ENCODE results near the gene CCNA1.

DNA sequence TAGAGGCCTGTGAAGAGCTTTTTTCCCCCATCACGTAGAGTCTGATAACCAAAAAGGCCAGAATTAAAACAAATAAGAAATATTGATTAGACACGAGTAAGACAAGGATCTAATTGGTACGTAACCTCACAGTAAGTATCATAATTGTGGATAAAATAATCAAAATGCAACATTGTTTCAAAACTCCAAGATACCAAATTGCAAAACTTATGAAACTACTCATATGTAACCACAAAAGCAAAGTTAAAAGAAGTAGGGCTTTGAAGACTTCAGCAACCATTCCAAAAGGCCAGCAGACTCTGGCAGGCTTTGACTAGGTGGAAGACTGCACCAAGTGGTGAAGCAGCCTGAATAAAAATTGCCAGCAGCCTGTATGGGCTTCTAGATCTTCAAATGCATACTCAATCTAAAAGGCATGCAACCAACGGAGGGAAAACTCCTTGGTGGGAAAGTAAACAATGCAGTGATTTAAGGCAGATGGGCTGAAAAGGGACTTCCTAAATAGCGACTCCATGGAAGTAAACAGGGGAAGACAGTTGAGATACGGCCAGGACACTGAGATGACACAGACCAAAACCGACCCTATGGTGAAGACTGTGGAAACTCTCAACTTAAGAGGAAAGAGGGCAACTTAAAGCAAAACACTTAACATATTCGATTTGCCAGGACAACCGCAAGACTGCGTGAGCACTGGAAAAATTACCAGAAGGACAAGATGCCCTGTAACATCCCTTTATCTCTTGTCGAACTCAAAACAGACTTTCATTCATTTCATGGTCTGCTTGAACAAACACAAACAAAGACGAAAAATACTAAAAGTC is 56.6 kb downstream of the STARD13 start:
- RAMPAGE, long total RNA: no peak
- RRBS: no CpG with 5 or more reads among the region's 12 CpGs
PRO-cap:
- standard: no peak
- CoPRO, capped RNA only, 2 experiments: no peak in any of the 2 experiments
- CoPRO, capped and uncapped RNA, 2 experiments: no peak in any of the 2 experiments
- CoPRO, uncapped RNA only, 2 experiments: no peak in any of the 2 experiments
CAGE:
- cytosol, long polyA plus RNA: no peak
- long polyA plus RNA: no peak
- nucleolus, long total RNA: no peak
- nucleus, long polyA plus RNA: no peak

- RAMPAGE, long total RNA: no peak
- RRBS: no CpG with 5 or more reads among the region's 3 CpGs
PRO-cap:
- standard: no peak
- CoPRO, capped RNA only, 2 experiments: no peak in any of the 2 experiments
- CoPRO, capped and uncapped RNA, 2 experiments: no peak in any of the 2 experiments
- CoPRO, uncapped RNA only, 2 experiments: no peak in any of the 2 experiments
CAGE:
- cytosol, long polyA plus RNA: no peak
- long polyA plus RNA: no peak
- nucleolus, long total RNA: no peak
- nucleus, long polyA plus RNA: no peak
Measured at GRCh38 chr13:33236988-33237820, 48.4 kb downstream of the STARD13 start.

DNA sequence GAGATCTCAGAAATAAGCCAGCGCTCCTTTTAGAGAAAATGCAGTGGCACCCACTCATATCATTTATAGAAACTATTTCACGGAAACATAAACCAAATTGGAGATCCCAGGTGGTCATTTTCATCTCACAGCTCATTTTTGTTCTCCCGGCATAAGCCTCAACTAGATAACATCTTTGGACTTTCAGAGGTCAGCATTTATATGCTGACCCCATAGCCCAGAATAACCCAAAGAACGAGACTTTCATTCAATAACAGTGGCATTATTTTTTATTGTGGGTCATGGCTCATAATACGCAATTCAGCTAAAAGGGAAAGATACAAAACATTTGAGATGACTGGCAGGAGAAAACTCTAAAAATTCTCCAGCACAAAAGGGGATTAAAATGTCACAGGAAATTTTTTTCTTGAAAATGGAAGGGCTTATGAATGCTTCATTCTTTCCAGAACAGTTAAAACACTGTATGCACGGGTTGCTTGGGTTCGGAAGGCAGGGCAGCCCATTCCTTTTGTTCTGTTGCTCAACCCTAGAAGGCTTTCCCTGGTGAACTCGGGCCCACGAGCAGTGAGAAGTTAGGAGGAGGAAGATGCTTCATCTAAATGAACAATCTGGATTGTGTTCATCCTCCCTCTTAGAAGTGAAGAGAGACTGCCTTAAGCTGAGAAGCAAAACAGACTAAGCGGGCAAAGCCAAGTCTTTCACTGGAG is 24.0 kb downstream of the STARD13 start:
- RAMPAGE, long total RNA: no peak
- RRBS: no CpG with 5 or more reads among the region's 10 CpGs
PRO-cap:
- standard: no peak
- CoPRO, capped RNA only, 2 experiments: no peak in any of the 2 experiments
- CoPRO, capped and uncapped RNA, 2 experiments: no peak in any of the 2 experiments
- CoPRO, uncapped RNA only, 2 experiments: no peak in any of the 2 experiments
CAGE:
- cytosol, long polyA plus RNA: no peak
- long polyA plus RNA: no peak
- nucleolus, long total RNA: no peak
- nucleus, long polyA plus RNA: no peak

GRCh38 chr13:33286239-33286439 is 584 bp upstream of the STARD13 start:
- RAMPAGE, long total RNA: no peak
- RRBS: no CpG with 5 or more reads among the region's 4 CpGs
PRO-cap:
- standard: no peak
- CoPRO, capped RNA only, 2 experiments: no peak in any of the 2 experiments
- CoPRO, capped and uncapped RNA, 2 experiments: no peak in any of the 2 experiments
- CoPRO, uncapped RNA only, 2 experiments: no peak in any of the 2 experiments
CAGE:
- cytosol, long polyA plus RNA: no peak
- long polyA plus RNA: no peak
- nucleolus, long total RNA: no peak
- nucleus, long polyA plus RNA: no peak

DNA sequence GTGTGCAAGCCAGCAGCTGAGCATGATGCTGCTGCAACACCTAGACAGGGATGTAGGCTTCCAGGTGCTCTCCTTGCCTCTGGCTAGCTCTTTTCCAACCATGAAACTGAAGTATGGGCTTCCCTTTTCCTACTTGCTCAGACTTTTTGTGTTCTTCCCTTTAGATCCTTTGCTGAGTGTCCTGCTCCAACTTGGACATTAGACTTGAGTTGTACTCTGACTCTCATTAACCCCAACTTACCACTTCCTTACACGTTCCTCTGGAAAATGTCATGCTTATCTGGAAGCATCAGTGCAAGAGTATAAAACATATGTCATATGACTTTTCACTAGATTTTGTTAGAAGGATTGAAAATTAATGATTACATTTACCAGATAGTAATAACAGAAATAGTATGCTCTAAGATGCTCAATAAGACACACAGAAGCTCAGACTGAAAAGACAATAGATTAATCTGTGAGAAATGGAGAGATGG is 161.8 kb upstream of the STARD13 start:
- RAMPAGE, long total RNA: no peak
- RRBS: no CpG with 5 or more reads among the region's 1 CpG
PRO-cap:
- standard: no peak
- CoPRO, capped RNA only, 2 experiments: no peak in any of the 2 experiments
- CoPRO, capped and uncapped RNA, 2 experiments: no peak in any of the 2 experiments
- CoPRO, uncapped RNA only, 2 experiments: no peak in any of the 2 experiments
CAGE:
- cytosol, long polyA plus RNA: no peak
- long polyA plus RNA: no peak
- nucleolus, long total RNA: no peak
- nucleus, long polyA plus RNA: no peak

DNA sequence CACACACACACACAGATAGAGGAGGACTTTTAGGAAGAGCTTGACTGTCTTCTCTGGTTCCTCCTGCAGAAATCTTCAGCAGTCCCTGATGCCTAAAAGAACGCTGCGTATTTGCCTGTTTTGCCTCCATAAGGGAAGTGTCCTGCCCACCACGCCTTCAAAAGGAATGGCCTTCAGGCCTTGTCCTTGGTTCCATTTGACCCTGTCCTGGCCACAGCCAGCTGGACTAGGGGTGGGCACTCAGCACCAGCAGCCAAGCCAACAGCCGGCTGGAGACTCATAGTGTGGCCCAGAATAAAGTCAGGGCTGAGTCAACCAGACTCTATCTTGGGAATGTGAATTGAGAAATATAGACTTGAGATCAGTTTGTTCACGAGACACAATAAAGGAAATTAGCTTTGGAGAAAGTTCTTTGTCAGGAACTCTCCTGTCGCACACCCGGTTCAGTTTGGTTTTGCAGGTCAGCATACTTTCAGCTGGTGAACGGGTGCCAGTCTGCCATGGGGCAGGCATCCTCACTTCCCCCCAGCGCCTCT is 174.7 kb upstream of the RFC3 start:
- RAMPAGE, long total RNA: no peak
- RRBS: no CpG with 5 or more reads among the region's 9 CpGs
PRO-cap:
- standard: no peak
- CoPRO, capped RNA only, 2 experiments: no peak in any of the 2 experiments
- CoPRO, capped and uncapped RNA, 2 experiments: no peak in any of the 2 experiments
- CoPRO, uncapped RNA only, 2 experiments: no peak in any of the 2 experiments
CAGE:
- cytosol, long polyA plus RNA: no peak
- long polyA plus RNA: no peak
- nucleolus, long total RNA: no peak
- nucleus, long polyA plus RNA: no peak

DNA sequence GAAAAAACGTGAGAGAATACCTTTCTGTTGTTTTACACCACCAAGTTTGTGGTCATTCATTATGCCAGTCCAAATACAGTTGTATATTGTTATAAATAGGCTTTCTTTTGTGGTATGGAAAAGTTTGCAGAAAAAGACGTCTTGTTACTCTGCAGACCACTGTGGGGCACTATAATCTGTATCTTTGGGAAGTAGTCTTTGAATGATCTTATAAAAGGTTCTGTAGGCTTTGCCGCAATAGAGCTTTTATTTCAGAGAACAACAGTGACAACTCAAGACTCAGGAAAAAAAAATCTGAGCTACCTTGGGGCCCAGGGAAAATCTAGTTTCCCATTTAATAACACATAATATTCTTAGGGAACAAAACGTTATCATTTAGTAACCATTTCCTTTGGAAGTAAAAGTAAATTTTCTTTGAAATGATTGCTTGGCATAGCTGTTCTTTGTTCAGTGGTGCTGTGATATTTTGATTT is 17.7 kb upstream of the RFC3 start:
- RAMPAGE, long total RNA: no peak
- RRBS: no CpG with 5 or more reads among the region's 4 CpGs
PRO-cap:
- standard: no peak
- CoPRO, capped RNA only, 2 experiments: no peak in any of the 2 experiments
- CoPRO, capped and uncapped RNA, 2 experiments: no peak in any of the 2 experiments
- CoPRO, uncapped RNA only, 2 experiments: no peak in any of the 2 experiments
CAGE:
- cytosol, long polyA plus RNA: no peak
- long polyA plus RNA: no peak
- nucleolus, long total RNA: no peak
- nucleus, long polyA plus RNA: no peak

- RAMPAGE, long total RNA: no peak
- RRBS: no CpG with 5 or more reads among the region's 6 CpGs
PRO-cap:
- standard: no peak
- CoPRO, capped RNA only, 2 experiments: no peak in any of the 2 experiments
- CoPRO, capped and uncapped RNA, 2 experiments: no peak in any of the 2 experiments
- CoPRO, uncapped RNA only, 2 experiments: no peak in any of the 2 experiments
CAGE:
- cytosol, long polyA plus RNA: no peak
- long polyA plus RNA: no peak
- nucleolus, long total RNA: no peak
- nucleus, long polyA plus RNA: no peak
Measured at GRCh38 chr13:33832710-33833446, 14.9 kb downstream of the RFC3 start.

DNA sequence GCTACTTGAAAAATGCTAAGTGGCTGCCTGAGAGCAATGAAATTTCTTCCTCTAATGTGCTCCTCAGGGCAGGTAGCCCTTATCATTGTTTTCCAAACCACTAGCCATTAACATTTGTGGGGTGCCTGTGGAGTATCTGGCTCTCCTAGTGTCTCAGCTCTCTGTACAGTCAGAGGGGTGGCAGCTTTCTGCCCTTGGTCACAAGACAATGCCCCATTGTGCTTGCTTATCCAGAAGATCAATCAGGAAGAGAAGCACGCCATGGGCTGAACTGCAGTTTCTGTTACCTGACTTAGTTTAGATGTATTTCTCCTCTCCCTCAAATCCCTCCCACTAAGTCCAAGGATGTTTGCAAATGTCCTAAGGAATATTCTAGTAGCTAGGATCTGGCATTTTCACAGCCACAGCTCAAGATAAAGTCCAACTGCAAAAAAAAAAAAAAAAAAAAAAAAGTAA is 119.8 kb downstream of the RFC3 start:
- RAMPAGE, long total RNA: no peak
- RRBS: no CpG with 5 or more reads among the region's 1 CpG
PRO-cap:
- standard: no peak
- CoPRO, capped RNA only, 2 experiments: no peak in any of the 2 experiments
- CoPRO, capped and uncapped RNA, 2 experiments: no peak in any of the 2 experiments
- CoPRO, uncapped RNA only, 2 experiments: no peak in any of the 2 experiments
CAGE:
- cytosol, long polyA plus RNA: no peak
- long polyA plus RNA: no peak
- nucleolus, long total RNA: no peak
- nucleus, long polyA plus RNA: no peak

DNA sequence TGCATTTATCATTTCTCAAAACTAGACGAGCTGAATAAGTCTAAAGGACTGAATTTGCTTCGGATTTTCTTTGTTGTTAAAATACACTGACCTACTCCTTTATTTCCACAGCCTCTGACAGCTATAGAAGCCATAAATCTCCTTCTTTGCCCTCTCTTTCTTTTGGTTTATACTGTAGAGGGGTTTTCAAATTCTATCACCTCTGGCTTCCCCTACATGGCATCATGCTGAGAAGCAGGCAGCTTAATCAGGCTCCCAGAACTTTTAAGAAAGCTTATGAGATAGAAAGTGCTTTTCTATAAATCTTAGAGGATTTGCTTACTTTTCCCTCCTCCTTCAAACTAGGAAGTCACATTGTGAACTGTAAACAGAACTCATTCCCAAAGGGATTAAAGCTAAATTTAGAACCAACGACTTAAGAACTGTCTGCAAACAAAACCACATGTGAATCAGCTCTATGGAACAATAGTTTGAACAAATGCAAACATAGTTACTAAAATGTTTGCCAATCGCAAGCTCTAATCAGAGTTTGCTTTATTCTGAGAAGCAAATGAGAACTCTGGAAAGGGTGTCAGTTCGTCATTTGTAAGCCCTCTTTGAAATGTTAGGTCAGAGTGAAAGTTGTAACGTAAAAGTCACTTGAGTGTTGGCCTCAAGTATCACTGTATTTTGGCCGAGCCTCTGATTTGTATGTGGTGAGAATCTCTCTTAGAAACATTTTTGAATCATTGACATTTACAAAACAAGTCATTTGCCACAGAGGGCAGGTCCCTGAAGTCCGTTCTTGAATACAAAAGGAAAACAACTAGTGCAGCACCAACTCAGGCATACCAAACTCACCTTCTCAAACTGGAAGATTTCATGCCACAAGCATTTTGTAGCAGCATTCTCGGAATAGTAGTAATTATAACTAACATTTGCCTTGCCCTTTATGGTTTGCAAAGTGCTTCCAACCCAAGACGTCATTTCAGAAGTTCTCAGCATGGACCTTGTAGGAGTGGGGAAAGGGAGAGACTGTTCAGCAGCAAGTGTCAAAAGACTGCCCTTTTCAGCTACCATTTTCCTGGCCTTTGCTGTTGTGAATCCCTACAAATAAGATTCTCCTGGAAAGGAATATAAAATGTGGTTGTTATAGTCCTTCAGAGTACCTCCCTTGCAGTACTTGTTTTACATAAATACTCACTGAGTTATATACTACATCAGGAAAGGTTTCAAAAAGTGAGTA is 344.3 kb downstream of the RFC3 start:
- RAMPAGE, long total RNA: no peak
- RRBS: no CpG with 5 or more reads among the region's 10 CpGs
PRO-cap:
- standard: no peak
- CoPRO, capped RNA only, 2 experiments: no peak in any of the 2 experiments
- CoPRO, capped and uncapped RNA, 2 experiments: no peak in any of the 2 experiments
- CoPRO, uncapped RNA only, 2 experiments: no peak in any of the 2 experiments
CAGE:
- cytosol, long polyA plus RNA: no peak
- long polyA plus RNA: no peak
- nucleolus, long total RNA: no peak
- nucleus, long polyA plus RNA: no peak

- RAMPAGE, long total RNA: no peak
- RRBS: no CpG with 5 or more reads among the region's 35 CpGs
PRO-cap:
- standard: no peak
- CoPRO, capped RNA only, 2 experiments: no peak in any of the 2 experiments
- CoPRO, capped and uncapped RNA, 2 experiments: no peak in any of the 2 experiments
- CoPRO, uncapped RNA only, 2 experiments: no peak in any of the 2 experiments
CAGE:
- cytosol, long polyA plus RNA: no peak
- long polyA plus RNA: no peak
- nucleolus, long total RNA: no peak
- nucleus, long polyA plus RNA: no peak
Measured at GRCh38 chr13:35471647-35472755, 4.5 kb downstream of the MAB21L1 start.

DNA sequence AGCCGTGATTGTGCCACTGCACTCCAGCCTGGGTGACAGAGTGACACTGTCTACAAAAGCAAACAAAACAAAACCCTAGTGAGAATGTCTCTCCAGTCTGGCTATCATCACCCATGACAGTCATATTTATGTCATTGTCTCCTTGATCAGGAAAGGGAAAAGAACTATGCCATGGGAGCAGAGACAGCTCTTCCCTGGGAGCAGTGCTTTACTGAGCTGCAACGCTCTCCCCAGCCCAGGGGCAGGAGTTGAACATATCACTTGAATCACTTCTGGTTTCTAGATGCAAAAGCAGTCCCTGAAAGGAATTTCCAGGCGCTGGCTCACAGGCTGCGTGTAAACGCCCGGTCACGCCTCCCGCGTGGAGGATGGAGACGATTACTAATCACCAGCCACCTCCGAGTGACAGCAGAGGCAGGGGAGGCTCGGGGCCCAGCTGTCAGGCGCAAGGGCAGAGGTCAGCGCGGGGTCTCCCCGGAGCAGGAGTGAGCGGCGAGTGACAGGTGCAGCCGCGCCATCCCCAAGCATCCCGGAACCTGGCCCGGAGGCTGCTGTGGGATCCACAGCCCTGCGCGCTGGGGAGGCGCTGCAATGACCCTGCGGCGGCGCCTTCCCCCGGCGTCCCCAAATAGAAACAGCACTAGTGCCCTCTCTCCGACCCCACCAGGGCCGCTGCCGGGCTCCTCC is 23.5 kb upstream of the DCLK1 start:
- RAMPAGE, long total RNA: no peak
- RRBS: 5% methylated on average over 18 of the region's 33 CpGs
PRO-cap:
- standard: no peak
- CoPRO, capped RNA only, 2 experiments: no peak in any of the 2 experiments
- CoPRO, capped and uncapped RNA, 2 experiments: no peak in any of the 2 experiments
- CoPRO, uncapped RNA only, 2 experiments: no peak in any of the 2 experiments
CAGE:
- cytosol, long polyA plus RNA: no peak
- long polyA plus RNA: no peak
- nucleolus, long total RNA: no peak
- nucleus, long polyA plus RNA: no peak

DNA sequence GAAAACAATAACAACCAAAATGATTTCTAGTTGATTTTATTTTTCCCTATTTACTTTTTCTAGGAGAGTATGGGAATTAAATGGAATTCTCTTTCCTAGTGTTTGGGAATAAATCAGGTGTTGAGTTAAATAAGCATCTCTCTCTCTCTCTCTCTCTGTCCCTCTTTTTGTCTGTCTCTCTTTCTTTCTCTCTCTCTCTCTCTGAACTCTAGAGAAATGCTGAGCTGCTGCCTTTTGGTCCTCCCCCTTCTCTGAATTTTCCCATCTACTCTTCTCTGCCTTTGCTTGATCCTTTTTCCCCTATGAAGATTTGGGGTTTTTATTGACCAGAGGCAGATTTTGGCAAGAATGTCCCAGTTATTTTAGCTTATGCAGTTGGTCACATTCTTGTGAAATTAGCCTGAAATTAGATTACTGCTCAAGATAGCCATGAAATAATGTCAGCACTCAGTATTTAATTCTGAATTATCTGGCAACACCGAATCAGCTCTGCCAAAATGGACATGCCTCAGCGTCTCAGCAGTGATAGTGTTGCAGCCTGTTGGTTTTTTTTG is 17.1 kb upstream of the SPART start:
- RAMPAGE, long total RNA: no peak
- RRBS: no CpG with 5 or more reads among the region's 2 CpGs
PRO-cap:
- standard: no peak
- CoPRO, capped RNA only, 2 experiments: no peak in any of the 2 experiments
- CoPRO, capped and uncapped RNA, 2 experiments: no peak in any of the 2 experiments
- CoPRO, uncapped RNA only, 2 experiments: no peak in any of the 2 experiments
CAGE:
- cytosol, long polyA plus RNA: no peak
- long polyA plus RNA: no peak
- nucleolus, long total RNA: no peak
- nucleus, long polyA plus RNA: no peak

GRCh38 chr13:36417926-36418401 is 14.3 kb upstream of the CCNA1 start:
- RAMPAGE, long total RNA: no peak
- RRBS: no CpG with 5 or more reads among the region's 4 CpGs
PRO-cap:
- standard: no peak
- CoPRO, capped RNA only, 2 experiments: no peak in any of the 2 experiments
- CoPRO, capped and uncapped RNA, 2 experiments: no peak in any of the 2 experiments
- CoPRO, uncapped RNA only, 2 experiments: no peak in any of the 2 experiments
CAGE:
- cytosol, long polyA plus RNA: no peak
- long polyA plus RNA: no peak
- nucleolus, long total RNA: no peak
- nucleus, long polyA plus RNA: no peak

DNA sequence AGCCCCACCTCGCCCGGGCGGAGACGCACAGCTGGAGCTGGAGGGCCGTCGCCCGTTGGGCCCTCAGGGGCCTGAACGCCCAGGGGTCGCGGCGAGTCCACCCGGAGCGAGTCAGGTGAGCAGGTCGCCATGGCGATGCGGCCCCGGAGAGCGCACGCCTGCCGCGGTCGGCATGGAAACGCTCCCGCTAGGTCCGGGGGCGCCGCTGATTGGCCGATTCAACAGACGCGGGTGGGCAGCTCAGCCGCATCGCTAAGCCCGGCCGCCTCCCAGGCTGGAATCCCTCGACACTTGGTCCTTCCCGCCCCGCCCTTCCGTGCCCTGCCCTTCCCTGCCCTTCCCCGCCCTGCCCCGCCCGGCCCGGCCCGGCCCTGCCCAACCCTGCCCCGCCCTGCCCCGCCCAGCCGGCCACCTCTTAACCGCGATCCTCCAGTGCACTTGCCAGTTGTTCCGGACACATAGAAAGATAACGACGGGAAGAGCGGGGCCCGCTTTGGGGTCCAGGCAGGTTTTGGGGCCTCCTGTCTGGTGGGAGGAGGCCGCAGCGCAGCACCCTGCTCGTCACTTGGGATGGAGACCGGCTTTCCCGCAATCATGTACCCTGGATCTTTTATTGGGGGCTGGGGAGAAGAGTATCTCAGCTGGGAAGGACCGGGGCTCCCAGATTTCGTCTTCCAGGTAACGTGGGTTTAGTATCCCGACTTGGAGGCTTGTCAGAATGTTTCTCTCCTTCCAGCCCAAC is at the start of gene CCNA1:
Gene CCNA1 (plus strand): TSS at position 444 of the 742 bp plus-strand sequence.
- RAMPAGE, long total RNA: no peak
- RRBS: 16% methylated on average over 39 of the region's 62 CpGs
PRO-cap:
- standard: no peak
- CoPRO, capped RNA only, 2 experiments: no peak in any of the 2 experiments
- CoPRO, capped and uncapped RNA, 2 experiments: no peak in any of the 2 experiments
- CoPRO, uncapped RNA only, 2 experiments: no peak in any of the 2 experiments
CAGE:
- cytosol, long polyA plus RNA: no peak
- long polyA plus RNA: no peak
- nucleolus, long total RNA: no peak
- nucleus, long polyA plus RNA: no peak

GRCh38 chr13:37471971-37472355 is 126.6 kb downstream of the POSTN start:
- RAMPAGE, long total RNA: no peak
- RRBS: no CpG with 5 or more reads among the region's 6 CpGs
PRO-cap:
- standard: no peak
- CoPRO, capped RNA only, 2 experiments: no peak in any of the 2 experiments
- CoPRO, capped and uncapped RNA, 2 experiments: no peak in any of the 2 experiments
- CoPRO, uncapped RNA only, 2 experiments: no peak in any of the 2 experiments
CAGE:
- cytosol, long polyA plus RNA: no peak
- long polyA plus RNA: no peak
- nucleolus, long total RNA: no peak
- nucleus, long polyA plus RNA: no peak

- RAMPAGE, long total RNA: no peak
- RRBS: no CpG with 5 or more reads among the region's 6 CpGs
PRO-cap:
- standard: no peak
- CoPRO, capped RNA only, 2 experiments: no peak in any of the 2 experiments
- CoPRO, capped and uncapped RNA, 2 experiments: no peak in any of the 2 experiments
- CoPRO, uncapped RNA only, 2 experiments: no peak in any of the 2 experiments
CAGE:
- cytosol, long polyA plus RNA: no peak
- long polyA plus RNA: no peak
- nucleolus, long total RNA: no peak
- nucleus, long polyA plus RNA: no peak
Measured at GRCh38 chr13:37715665-37716145, 117.1 kb upstream of the POSTN start.

- RAMPAGE, long total RNA: no peak
- RRBS: no CpG with 5 or more reads among the region's 5 CpGs
PRO-cap:
- standard: no peak
- CoPRO, capped RNA only, 2 experiments: no peak in any of the 2 experiments
- CoPRO, capped and uncapped RNA, 2 experiments: no peak in any of the 2 experiments
- CoPRO, uncapped RNA only, 2 experiments: no peak in any of the 2 experiments
CAGE:
- cytosol, long polyA plus RNA: no peak
- long polyA plus RNA: no peak
- nucleolus, long total RNA: no peak
- nucleus, long polyA plus RNA: no peak
Measured at GRCh38 chr13:37934843-37935088, 65.2 kb upstream of the TRPC4 start.

Measured in K562 (cell line).